Astrocyte (in vitro differentiated cells and primary cell): ENCODE measurements around a stretch of chr2.

- PRO-cap, result no peak
- RRBS, 2 experiments, result no CpG with 5 or more reads among the region's 3 CpGs
These were observed 7.8 kb downstream of the HNRNPA3 start for GRCh38 chr2:177220032-177221119.

DNA sequence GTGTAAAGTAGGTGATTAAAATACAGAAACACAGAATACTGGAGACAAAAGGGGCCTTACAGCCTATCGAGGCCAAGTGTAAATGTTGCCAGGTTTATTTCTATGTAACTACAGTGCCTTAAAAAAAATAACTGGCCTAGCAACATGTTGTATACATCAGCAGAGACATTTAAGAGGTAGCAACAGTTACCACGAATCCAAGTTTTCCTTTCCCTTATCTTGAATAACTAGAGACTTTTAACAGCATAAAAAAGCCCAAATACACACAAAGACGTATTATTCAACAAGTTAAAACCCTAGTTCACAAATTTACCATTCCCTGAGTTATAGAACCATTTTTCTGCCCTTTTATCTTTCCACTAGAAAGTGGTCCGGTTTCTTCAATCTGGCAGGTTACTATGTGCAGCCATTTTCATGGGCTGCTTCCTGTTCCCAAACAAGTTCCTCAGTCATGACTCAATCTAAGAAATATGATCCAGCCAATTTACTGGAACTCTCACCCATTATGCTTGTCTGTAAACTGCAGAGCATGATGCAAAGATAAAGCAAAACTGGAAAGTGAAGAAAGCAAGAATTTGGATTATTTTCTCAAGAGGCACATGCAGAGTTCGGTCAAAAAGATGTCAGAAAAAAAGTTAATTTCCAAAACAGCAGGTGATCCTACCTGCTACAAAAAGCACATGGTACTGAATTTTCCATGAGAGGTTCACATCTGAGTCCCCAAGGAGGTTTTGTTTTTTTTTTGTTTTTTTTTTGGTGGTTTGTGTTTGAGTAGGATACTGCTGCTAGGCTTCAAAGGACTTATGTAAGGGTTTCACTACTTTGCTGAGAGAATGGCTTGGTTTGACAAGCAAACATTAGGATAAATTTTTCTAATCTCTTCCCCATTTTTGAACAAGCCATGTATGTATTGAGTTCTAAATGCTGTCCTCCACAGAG lies 22.1 kb downstream of the NFE2L2 start:
- PRO-cap, result bidirectional peak, plus-strand start at position 503 of the sequence, minus-strand start at position 400 of the sequence
- RRBS, 2 experiments, result no CpG with 5 or more reads among the region's 5 CpGs

DNA sequence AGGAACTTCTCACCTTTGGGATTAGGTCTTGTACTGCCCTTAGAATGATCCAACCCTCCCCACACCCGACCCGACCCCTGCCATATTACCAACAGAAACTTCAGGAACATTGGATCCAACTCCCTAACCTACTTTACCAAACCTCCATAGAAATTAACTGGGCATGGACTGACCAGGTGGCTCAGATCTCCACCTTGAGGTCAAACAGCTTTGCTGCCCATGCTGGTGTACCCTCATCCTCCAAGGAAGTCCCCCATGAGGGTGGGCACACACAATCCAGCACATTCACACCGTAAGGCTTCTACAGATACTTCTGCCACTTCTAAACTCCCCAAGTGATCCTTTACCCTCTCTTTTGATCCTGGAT lies 21.4 kb downstream of the NFE2L2 start:
- PRO-cap, result unidirectional peak, plus-strand start at position 88 of the sequence
- RRBS, 2 experiments, result no CpG with 5 or more reads among the region's 3 CpGs

GRCh38 chr2:177247891-177248487 lies 16.5 kb downstream of the NFE2L2 start:
- PRO-cap, result no peak
- RRBS, 2 experiments, result no CpG with 5 or more reads among the region's 6 CpGs

GRCh38 chr2:177264262-177264487 lies 352 bp downstream of the NFE2L2 start:
- PRO-cap, result bidirectional peak, plus-strand start at chr2:177264428, minus-strand start at chr2:177264421
- RRBS, 2 experiments, result under 1 to 2% methylated on average over 18 to 25 of the region's 30 CpGs

- PRO-cap, result no peak
- RRBS, 2 experiments, result no CpG with 5 or more reads among the region's 3 CpGs
These were observed 58.1 kb upstream of the NFE2L2 start for GRCh38 chr2:177322659-177323063.

GRCh38 chr2:177327996-177328377 lies 63.5 kb upstream of the NFE2L2 start:
- PRO-cap, result no peak
- RRBS, 2 experiments, result no CpG with 5 or more reads among the region's 2 CpGs

GRCh38 chr2:178125423-178126279 lies 13.4 kb downstream of the RBM45 start:
- PRO-cap, result no peak
- RRBS, 2 experiments, result no CpG with 5 or more reads among the region's 6 CpGs

DNA sequence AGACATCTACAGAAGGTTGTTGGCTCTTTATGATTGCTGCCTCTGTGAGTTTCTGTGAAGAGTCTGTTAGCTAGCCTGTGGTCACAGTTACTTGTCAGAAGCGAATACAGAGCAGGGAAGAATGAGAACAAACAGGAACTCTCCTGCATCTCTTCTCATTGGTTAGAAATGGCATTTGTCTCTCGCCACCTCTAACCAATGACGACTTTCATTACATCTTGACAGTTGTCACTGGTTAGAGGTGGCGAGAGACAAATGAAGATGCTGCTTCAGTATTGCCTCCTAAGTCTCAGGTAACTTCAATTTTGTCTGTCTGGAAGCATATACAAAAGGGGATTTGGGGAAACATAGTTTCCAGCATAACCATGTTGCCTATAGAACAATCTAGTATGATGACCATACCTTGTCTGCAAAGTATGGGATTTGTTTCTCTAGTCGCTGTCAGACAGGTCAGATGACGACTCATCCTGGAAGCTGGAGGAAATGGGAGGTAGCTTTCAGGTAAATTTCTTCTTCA lies 3.0 kb upstream of the OSBPL6 start:
- PRO-cap, result no peak
- RRBS, 2 experiments, result no CpG with 5 or more reads among the region's 6 CpGs

GRCh38 chr2:178281753-178282523 lies 87.6 kb downstream of the OSBPL6 start:
- PRO-cap, result no peak
- RRBS, 2 experiments, result no CpG with 5 or more reads among the region's 10 CpGs

DNA sequence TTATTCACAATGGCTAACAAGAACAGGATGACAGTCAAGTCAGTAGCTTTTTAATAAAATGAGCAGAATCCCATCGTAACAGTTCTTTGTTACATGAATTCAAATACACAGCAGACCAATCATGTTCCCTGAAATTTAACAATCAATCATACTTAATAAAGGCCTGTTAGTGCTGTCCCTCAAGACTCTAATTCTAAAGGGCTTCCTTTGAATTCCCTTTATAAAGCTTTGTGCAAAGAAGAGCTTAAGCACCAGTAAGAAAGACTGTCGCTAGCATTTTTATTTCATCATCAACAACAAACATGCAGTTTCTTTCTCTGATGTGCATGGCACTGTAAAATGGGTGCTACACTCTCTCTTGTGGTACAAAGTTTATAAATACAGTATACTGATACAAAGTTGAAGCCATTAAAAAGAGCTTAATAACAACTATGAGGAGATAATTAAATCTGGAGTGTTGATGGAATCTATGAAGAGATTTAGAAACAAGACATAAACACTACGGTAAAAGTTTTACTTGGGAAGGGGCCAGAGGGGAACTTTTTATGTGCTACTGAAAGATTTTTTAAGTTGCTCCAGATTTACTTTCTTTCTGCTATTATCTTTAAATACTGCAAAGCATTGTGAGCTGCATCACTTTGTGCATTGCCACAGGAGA lies 19.3 kb downstream of the PRKRA start:
- PRO-cap, result no peak
- RRBS, 2 experiments, result no CpG with 5 or more reads among the region's 3 CpGs

DNA sequence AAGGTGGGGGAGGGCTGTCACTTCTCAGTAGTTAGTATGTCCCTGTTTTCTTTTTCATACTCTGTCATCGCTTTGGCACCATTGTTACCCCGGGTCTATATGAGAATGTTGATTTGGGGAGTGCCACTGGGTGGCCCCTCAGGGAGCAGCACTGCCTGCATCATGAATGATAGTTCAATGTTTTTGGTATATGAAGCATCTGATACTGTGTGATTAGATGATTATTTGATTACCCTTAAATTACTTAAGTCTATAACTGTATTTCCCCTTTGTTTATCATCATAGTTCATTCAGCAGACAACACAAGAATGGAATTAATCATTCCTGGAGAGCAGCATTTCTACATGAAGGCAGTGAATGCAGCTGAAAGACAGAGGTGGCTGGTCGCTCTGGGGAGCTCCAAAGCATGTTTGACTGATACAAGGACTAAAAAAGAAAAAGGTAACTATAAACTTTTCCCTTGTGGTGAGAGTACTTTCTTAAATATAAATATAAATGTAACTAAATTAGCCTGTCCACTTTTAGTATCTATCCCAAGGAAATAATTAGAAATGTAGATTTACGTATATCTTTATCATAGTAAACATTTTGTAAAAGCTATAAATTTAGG lies 10.2 kb downstream of the PLEKHA3 start:
- PRO-cap, result no peak
- RRBS, 2 experiments, result no CpG with 5 or more reads among the region's 4 CpGs

- PRO-cap, result no peak
- RRBS, 2 experiments, result no CpG with 5 or more reads among the region's 6 CpGs
These were observed 15.2 kb downstream of the PLEKHA3 start for GRCh38 chr2:178495476-178495911.

- PRO-cap, result no peak
- RRBS, 2 experiments, result no CpG with 5 or more reads among the region's 4 CpGs
These were observed 47.9 kb downstream of the PLEKHA3 start for GRCh38 chr2:178528299-178528498.

DNA sequence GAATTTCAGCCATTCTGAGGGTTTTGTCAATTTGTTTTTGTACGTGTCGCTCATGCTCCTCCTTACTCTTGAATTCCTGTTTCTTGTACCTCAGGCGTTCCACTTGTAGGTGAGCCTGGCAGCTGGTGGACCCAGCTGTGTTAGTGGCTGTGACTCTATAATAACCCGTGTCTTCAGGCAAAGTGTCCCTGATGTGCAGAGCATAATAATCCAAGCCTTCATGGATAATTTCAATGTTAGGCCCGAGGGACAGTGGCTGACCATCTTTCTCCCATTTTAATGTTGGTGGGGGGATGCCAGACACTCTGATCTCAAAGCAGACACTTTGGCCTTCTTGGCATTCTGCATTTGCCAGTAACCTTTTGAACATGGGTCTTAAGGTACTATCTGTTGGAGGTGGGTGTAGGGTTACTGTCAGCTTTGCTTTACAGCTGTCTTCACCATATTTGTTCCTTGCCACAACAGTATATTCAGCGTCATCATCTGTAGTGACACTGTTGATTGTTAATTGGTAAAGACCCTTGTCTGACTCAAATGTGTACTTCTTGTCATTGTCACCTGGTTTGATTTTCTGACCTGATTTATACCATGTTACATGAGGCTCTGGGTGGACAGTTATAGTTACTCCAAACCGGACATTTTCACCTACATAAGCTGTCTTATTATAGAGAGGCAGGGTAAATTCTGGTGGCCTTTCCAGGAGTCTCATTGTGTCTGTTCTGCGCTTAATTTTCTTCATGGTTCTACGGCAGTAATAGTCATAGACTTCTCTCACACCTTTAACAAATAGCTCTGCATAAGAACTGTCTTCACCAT lies 53.1 kb downstream of the PLEKHA3 start:
- PRO-cap, result no peak
- RRBS, 2 experiments, result no CpG with 5 or more reads among the region's 9 CpGs

- PRO-cap, result no peak
- RRBS, 2 experiments, result no CpG with 5 or more reads among the region's 3 CpGs
These were observed 55.4 kb downstream of the PLEKHA3 start for GRCh38 chr2:178535448-178536230.

- PRO-cap, result no peak
- RRBS, 2 experiments, result no CpG with 5 or more reads among the region's 7 CpGs
These were observed 88.8 kb downstream of the PLEKHA3 start for GRCh38 chr2:178568979-178569589.

DNA sequence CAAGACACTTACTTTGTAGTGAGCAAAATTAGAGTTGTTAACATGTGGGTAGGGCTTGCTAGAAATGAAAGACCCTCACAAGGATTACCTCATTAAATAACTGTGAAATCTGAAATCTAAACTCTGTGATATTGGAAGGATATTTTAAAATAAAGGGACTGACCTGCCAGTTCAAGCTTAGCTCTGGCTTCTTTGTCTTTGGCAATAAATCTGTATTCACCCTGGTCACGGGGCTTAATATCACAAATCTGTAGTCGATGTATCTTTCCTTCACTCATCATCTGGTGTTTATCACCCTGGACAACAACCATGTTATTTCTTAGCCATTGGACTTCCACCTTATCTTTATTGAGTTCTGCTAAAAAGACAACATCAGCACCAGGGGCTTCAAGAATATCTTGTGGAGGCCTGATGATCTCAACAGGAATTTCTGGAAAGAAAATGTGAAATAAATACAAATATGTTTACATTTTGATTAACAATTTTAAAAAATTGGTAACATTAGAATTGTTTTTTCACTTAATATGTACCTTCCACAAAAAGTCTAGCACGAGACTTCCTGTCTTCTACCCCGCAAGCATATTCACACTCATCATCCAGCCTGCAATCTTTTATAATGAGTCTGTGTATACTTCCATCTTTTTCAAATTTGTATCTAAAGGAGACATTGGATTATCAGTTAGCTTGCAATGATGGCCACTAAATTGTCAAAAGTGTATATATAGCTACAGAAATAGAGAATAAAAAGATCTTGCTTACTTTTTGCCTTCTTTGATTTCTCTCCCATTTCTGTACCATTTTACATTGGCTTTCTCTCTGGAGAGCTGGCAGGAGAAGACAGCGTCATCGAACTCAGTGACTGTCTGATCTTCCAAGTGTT lies 139.4 kb downstream of the PLEKHA3 start:
- PRO-cap, result no peak
- RRBS, 2 experiments, result no CpG with 5 or more reads among the region's 6 CpGs

DNA sequence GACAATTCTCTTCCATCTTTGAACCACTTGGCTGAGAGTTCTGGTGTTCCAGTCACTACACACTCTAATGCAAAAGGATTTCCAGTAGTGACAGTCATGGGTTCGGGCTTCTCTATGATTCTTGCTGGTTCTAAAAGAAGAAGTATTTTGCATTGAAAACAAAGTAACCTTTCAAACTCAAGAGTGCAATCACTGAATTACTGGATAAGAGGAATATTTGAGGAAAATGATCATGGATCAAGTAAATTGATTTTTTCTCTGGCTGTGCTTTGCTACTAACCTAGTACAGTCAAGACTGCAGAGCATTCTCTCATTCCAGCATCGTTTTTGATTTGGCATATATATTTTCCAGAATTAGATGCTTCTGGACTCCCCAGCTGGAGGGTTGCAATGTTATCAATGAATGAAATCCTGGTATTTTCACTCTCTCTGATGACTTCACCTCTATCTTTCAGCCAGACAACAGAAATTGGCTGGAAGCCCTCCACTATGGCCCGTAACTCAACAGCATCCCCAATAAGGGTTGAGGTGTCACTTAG lies 87.5 kb downstream of the TTN start:
- PRO-cap, result no peak
- RRBS, 2 experiments, result no CpG with 5 or more reads among the region's 3 CpGs

GRCh38 chr2:178863678-178864323 lies 56.6 kb upstream of the TTN start:
- PRO-cap, result no peak
- RRBS, 2 experiments, result no CpG with 5 or more reads among the region's 9 CpGs